SK-MEL-5 (cell line): ENCODE data around the gene PADI3.

RAMPAGE:
- cytosol, long total RNA: no peak
- long total RNA: no peak
- nucleus, long total RNA: no peak
Observed at GRCh38 chr1:16984663-16985111, 4.3 kb upstream of the MFAP2 start.

DNA sequence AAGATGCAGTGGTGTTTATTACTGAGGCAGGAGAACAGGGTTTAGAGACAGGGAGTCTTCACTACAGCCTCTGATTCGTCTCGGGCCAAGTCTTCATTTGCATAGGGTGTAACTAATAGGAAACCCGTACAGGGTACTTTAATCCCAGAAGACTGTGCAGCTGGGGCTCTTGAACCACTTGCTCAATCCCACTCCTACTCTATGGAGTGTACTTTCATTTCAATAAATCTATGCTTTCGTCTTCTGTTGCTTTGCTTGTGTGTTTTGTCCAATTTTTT lies 8.2 kb downstream of the SDHB start:
RAMPAGE:
- cytosol, long total RNA: no peak
- long total RNA: no peak
- nucleus, long total RNA: no peak

DNA sequence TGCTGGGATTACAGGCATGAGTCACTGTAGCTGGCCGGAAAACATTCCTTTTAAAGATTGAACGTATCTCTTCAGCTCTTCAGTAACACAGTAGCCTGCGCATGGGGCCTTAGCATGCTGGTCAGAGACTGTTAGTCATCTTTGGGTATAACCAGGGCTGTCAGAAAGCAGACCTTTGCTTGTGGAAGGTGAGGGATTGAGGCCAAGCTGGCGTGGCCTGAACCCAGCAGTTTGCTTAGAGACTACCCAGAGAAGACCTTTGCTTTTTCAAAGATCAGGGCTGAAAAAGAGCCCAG lies 9.7 kb upstream of the SDHB start:
RAMPAGE:
- cytosol, long total RNA: no peak
- long total RNA: no peak
- nucleus, long total RNA: no peak

GRCh38 chr1:17075482-17075777 lies 21.6 kb upstream of the SDHB start:
RAMPAGE:
- cytosol, long total RNA: no peak
- long total RNA: no peak
- nucleus, long total RNA: no peak

RAMPAGE:
- cytosol, long total RNA: no peak
- long total RNA: no peak
- nucleus, long total RNA: no peak
Observed at GRCh38 chr1:17089368-17090026, 29.8 kb downstream of the PADI2 start.

GRCh38 chr1:17097093-17097588 lies 22.1 kb downstream of the PADI2 start:
RAMPAGE:
- cytosol, long total RNA: no peak
- long total RNA: no peak
- nucleus, long total RNA: no peak

GRCh38 chr1:17117452-17118737 lies 1.4 kb downstream of the PADI2 start:
RAMPAGE:
- cytosol, long total RNA: no peak
- long total RNA: no peak
- nucleus, long total RNA: no peak

DNA sequence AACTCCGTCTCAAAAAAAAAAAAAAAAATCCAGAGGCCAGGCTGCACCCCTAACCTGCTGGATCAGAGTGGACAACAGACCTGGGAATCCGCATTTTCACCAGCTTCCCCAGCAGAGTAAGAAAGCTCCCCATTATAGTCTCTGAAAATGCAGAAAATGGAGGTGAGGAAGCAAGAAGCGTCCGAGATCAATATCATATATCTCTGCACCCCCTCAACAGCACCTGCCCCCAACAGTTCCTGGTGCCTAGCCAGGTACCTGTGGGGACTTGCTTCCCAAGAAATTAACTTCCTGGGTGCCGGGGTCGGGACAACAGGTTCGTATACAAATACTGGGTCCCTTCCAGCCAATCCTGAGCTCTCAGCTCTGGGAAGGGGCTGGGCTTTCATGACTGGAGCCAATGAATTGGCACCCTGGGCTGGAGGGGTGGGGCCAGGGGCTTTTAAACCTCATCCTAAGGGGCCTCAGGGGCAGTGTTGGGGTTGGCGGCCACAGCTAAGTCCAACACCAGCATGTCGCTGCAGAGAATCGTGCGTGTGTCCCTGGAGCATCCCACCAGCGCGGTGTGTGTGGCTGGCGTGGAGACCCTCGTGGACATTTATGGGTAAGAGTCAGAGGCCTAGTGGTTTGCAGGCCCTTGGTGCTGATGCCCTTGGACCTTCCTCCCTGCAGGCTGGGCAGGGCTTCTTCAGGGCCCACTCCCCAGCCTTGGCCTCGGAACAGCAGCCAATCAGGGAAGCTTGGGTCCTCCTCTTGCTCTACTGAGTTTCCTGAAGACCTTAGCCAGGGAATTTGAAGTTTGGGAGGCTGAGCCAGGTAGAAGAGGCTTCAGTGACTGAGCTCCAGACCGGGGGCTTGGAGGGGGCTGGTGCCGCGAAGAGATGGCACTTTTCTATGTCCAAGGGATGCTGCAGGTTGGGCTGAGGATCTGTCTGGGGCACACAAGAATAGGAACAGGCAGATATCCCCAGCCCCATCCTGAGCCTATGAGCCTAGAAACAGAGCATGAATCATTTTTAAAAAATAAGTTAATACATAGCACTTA lies at the start of gene PADI3:
TSS of gene PADI3 (plus strand) at position 473 of the 1,045 bp plus-strand sequence.
RAMPAGE:
- cytosol, long total RNA: no peak
- long total RNA: no peak
- nucleus, long total RNA: no peak

GRCh38 chr1:17427971-17428276 lies 11.6 kb downstream of the RCC2 start:
RAMPAGE:
- cytosol, long total RNA: no peak
- long total RNA: no peak
- nucleus, long total RNA: no peak

DNA sequence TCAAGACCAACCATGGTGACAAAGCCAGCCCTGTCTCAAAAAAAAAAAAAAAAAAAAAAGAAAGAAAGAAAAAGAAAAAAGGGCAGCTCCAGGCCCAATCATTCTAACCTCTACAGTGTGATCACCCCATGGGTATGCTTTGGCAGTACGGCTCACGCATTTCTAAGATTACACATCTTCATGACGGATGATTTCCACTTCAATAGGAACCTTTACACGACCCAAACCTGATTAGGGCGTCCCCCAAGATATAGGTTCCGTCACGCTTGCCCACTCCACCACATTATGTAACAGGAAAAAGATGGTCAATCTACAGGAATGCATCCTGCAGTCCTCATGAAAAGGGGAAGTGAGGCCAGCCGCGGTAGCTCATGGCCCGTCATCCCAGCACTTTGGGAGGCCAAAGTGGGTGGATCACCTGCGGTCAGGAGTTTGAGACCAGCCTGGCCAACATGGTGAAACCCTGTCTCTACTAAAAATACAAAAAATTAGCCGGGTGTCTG lies 8.0 kb downstream of the RCC2 start:
RAMPAGE:
- cytosol, long total RNA: no peak
- long total RNA: no peak
- nucleus, long total RNA: no peak

DNA sequence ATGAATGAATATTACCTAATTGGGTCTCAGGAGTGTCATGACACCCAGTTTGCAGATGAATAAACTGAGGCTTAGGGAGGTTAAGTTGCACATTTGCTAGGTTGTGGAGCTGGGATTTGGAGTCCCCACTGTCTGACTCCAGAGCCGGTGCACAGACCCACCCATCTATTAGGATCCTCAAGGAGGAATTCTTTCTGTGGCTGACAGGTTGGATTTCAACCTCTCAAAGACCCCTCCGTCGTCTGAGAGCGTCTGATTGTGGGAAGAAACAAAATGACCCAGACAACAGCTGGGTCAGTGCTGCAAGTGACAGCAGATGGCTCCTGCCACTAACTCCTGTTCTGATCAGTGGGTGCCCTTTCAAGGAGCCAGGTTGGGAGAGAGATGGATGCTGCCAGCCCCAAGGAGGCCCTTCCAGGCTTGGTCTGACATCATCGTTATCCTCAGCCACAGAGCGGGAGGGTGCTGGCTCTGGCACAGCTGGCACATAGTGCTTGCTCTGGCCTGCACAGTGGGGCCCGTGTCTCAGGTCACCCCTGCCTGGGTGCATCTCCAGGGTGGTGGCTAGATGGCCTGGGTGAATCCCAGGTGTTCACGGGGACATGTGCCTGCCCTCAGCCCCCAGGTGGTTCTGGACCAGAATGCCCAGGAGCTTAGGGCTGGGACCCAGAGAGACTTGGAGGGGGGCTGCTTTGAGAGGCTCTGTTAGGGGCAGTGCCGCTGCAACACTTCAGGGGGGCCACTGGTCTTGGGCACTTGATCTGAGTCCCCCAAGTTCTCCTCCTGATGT lies 24.3 kb downstream of the ARHGEF10L start:
RAMPAGE:
- cytosol, long total RNA: no peak
- long total RNA: no peak
- nucleus, long total RNA: no peak

RAMPAGE:
- cytosol, long total RNA: no peak
- long total RNA: no peak
- nucleus, long total RNA: no peak
Observed at GRCh38 chr1:17583238-17583440, 43.6 kb downstream of the ARHGEF10L start.

GRCh38 chr1:17596736-17597612 lies 57.5 kb downstream of the ARHGEF10L start:
RAMPAGE:
- cytosol, long total RNA: no peak
- long total RNA: no peak
- nucleus, long total RNA: no peak

RAMPAGE:
- cytosol, long total RNA: no peak
- long total RNA: no peak
- nucleus, long total RNA: no peak
Observed at GRCh38 chr1:17613830-17614653, 74.5 kb downstream of the ARHGEF10L start.

GRCh38 chr1:17629839-17630567 lies 90.5 kb downstream of the ARHGEF10L start:
RAMPAGE:
- cytosol, long total RNA: no peak
- long total RNA: no peak
- nucleus, long total RNA: no peak

DNA sequence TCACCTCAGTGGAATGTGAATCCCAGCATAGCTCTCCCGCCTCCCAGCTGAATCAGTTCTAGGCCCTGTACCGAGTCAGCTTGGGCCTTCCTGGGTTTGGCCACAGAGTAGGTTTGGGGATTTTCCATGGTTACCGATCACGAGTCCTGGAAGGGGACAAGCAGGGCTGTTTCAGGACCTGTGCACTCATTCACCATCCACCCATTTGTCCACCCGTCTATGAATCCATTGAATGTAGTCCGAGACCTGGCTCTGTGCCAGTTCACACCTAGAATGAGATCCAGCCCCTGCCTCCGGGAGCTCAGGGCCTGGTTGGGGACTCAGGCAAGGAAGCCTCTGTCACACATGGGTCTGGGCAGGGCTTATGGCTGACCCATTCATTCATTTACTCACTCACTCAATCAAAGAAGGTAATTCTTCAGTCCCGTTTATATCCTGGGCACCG lies 94.2 kb downstream of the ARHGEF10L start:
RAMPAGE:
- cytosol, long total RNA: no peak
- long total RNA: no peak
- nucleus, long total RNA: no peak

DNA sequence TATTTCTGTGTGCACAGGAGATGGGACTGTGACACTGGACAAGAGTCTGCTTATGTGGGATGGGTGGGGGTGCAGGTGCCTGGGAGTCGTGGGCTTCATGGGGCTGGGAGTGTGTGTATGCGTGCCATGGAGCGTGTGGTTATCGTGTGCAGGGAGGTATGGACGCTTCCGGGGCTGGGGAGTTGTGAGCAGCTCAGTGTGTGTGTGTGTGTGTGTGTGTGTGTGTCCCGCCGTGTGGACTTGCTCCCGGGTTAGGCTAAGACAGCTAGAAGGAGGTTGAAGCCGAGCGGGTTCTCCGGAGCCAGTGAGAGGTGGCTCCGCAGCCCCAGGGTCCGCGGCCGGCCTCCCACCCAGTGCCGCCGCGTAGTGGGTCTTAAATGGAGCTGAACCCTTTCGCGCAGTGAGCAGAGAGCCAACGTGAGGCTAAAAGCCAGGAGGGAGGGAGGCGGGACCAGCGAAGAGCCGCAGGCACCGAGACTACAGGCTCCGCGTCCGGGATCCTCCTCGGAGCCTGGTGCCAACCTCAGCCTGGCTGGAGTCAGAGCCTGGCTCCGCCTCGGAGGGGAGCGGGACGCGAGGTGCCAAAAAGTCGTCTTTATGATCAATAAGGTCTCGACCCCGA lies 1.3 kb downstream of the IGSF21 start:
RAMPAGE:
- cytosol, long total RNA: no peak
- long total RNA: no peak
- nucleus, long total RNA: no peak

DNA sequence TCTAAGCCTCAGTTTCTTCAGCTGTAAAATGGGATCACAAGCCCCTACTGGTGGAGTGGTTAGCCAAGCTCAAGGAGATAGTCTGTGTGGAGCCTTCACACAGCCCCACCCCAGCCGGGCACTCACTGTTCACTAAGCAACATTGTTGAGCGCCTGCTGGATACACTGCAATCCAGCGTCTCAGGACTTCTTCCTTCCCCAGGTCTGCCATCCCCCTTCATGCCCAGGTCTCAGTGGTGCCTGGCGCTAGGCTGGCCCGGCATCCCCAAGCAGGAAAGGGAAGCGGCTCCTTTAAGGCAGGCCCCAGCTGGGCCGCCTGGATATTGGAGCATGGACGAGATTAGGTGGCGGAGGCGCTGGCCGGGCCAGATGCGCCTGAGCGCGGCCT lies 75.6 kb downstream of the TAS1R2 start:
RAMPAGE:
- cytosol, long total RNA: no peak
- long total RNA: no peak
- nucleus, long total RNA: no peak

DNA sequence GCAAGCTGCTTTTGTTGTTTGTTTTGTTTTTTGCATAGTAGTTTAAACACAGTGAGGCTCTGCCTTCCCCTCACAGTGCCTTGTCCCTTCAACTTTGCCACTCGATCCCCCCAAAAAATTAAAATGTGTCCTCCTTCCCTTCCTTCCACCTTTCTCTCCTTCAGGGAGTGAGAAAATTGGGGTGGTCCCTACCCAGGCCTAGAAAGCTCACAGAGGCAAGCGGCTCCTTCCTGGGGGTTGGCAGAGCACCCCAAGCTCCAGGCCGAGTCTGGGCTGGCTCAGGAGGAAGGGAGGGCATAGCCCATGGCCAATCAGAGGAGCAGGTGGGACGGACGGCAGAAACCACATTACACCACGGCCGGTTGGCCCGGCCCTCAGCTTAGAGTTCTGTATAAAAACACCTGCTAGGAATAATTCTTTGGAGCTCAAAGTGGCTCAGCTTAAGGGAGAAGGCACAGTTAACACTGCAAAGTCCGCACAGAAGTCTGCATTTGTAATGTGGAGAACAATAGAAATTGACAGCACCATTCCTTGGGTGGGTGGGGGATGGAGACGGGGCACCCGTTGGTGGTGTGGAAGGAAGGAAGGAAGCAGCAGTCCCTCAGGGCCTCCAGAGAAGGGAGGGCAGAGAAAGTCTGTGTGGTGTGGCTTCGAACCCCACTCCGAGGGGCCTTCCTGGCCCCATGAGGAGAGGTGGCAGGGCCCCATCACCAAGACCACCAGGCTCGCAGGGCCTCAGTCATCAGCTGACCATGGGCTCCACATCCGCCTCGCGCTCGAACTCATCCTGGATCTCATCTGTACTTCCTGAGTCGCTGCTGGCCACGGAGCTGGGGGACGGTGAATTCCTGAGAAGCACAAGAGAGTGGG lies 5.7 kb upstream of the ALDH4A1 start:
RAMPAGE:
- cytosol, long total RNA: no peak
- long total RNA: no peak
- nucleus, long total RNA: no peak

DNA sequence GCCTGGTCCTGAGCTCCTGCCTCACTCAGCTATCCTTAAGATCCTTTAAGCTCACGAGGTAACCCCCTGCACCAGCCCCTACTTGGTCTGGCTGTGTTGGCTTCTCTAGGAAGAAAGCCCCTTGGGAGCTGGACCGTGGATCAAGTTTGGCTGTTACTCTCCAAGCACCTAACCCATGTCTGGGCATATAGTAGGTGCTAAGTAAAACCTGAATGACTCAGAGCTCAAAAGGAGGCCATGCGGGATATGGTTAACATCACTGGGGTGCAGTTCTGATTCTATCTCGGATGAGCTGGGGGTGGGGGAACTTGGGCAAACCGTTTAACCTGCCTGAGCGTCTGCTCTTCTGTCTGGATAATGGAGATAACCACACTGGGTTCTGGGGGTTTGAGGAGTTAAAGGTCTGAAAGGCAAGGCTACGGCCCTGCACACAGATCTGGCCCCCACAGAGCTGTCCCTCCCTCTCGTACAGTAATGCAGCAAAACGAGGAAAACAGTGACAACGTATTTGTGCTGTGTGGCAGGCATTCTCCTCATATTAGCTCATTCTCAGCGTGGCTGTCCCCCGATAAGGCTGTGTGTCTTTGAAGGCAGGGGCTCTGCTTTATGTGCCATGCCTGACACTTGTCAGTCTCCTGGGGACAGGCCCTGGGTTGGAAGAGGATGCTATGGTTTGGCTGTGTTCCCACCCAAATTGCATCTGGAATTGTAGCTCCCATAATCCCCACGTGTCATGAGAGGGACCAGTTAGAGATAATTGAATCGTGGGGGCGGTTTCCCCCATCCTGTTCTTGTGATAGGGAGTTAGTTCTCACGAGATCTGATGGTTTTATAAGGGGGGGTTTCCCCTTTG lies 6.6 kb upstream of the ALDH4A1 start:
RAMPAGE:
- cytosol, long total RNA: no peak
- long total RNA: no peak
- nucleus, long total RNA: no peak